Hair follicular keratinocyte (primary cell): ENCODE measurements around a stretch of chr1.

DNA sequence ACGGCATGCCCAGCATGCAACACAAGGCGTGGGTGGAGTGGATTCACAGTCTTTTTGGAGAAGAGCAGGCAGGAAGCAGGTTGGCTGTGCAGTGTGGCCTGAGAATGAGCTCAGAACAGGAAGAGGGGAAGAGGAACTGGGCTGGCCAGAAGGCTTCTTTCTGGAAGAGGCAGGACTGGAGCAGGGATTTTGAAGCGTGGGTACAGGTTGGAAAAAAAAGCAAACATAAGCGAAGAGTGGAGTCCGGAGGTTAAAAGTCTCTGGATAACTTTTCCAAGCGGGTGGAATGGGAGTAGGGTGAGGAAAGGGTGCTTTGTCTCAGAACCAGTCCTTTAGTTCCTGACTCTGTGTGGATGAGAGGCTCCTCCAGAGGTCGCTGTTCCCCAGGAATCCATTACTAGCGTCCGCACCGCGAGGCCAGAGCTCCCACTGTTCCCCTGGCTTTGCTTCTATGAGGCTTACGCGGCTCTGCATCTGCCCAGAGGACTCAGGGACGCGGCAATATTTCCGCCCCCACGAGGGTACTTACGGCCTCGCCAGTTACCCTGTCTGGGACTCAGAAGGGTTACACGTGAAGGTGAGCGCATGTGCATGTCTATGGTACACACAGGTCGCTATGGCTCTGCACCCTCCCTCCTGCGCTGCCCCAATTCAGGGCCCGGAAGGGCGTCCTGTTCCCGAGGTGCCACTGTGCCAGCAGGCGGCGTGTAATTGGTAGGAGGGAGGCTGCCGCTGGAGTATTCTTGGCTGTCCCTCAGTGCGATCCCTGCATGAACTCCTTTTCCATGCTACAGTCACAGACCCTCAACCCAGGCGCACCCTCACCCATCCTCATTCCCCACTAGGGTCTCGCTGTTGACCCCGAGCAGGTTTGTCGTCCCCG, 5.4 kb upstream of the FOXD2 start:
- RAMPAGE, long total RNA = no peak

GRCh38 chr1:47569740-47570174, 131.9 kb downstream of the FOXD2 start:
- RAMPAGE, long total RNA = no peak

GRCh38 chr1:47705645-47706285, 267.9 kb downstream of the FOXD2 start:
- RAMPAGE, long total RNA = no peak

- RAMPAGE, long total RNA = no peak
Measured at GRCh38 chr1:48049715-48050256, 52.6 kb upstream of the TRABD2B start.

- RAMPAGE, long total RNA = no peak
Measured at GRCh38 chr1:48494050-48494909, 22.3 kb upstream of the SPATA6 start.

DNA sequence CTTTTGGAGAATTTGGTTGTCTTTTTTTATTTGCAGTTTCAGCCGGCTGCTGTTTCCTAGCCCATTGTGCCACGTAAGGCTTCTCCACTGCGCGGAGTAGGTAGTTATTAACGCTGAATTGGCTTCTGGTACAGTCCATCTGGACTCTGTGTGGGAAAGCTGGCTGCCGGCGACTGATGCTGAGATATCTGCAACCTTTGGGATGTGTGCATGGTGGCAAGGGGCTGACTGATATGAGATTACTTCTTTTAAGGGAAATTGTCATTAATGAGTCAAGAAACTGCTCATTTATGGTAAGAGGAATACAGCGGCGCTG, 2.7 kb upstream of the ELAVL4 start:
- RAMPAGE, long total RNA = no peak

DNA sequence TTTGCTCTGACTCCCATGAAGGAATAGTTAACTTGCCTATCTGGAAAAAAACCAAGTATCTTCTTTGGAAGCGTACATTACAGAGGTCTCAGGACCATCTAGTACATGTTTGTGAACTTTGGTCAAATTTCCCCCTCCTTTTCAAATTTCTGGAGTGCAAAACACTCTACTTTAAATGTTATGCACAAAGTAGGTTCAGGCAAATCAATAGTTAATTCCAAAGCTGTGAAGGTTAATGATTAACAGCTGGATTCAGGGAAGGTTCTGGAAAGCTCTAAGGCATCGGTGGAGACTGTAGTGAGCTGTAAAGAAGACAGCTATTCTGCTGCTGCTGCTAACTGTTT, 70.9 kb downstream of the ELAVL4 start:
- RAMPAGE, long total RNA = no peak

DNA sequence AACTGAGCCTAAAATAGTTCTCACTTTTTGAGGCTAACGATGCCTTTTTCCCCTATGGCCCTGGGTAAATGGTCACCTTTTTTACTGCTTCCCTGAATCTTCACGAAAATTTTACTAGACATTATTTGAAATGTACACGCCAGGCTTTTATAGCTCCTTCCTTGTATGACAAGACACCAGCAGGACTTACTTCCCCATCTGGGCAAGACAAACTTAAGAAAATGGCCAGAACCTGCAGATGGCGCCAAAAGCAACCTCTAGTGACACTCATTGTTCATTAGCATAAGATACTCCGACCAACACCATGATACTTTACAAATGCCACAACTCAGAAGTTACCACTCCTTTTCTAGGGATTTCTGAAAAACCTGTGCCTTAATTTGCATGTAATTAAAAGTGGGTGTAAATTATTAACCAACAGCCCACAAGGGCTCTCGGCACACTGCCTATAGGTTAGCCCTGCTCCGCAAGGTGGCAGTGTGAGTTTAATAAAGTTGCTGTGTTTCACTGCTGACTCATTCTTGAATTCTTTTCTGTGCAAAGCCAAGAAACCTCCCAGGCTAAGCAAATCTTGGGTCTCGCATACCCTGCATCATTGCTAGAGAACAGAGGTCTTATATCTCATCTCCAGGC, 86.6 kb downstream of the FAF1 start:
- RAMPAGE, long total RNA = no peak

GRCh38 chr1:50960492-50960640, 299 bp upstream of the FAF1 start:
- RAMPAGE, long total RNA = no peak

DNA sequence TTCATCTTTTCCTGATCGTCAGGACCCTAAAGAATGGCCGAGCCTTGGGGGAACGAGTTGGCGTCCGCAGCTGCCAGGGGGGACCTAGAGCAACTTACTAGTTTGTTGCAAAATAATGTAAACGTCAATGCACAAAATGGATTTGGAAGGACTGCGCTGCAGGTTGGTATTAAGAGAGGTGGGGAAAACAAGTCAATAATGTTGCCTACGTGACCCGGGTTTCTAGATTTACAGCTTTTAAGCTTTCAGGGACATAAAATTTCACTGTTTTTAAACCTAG, 231 bp downstream of the CDKN2C start:
- RAMPAGE, long total RNA = no peak

DNA sequence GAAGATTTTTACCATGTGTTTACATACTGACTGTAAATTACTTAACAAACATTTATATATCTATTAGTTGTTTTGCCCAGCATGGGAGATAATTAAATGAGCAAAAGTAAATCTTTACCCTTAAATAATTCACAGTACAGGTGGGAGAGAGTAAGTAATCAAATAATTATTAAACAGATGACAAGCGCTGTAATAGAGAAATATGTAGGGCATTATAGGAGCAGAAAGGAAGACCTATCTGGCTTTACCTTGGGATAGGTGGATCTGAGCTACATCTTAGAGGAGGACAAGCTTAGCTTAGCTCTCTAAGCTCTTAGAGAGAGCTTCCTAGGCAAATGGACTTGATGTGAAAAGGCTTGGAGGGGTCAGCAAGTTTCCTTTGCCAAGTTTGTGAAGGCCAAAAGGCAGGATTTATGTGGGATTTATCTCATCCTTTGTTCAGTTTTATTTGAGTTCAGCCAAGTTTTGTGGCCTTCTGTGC, 26.2 kb upstream of the RNF11 start:
- RAMPAGE, long total RNA = no peak

DNA sequence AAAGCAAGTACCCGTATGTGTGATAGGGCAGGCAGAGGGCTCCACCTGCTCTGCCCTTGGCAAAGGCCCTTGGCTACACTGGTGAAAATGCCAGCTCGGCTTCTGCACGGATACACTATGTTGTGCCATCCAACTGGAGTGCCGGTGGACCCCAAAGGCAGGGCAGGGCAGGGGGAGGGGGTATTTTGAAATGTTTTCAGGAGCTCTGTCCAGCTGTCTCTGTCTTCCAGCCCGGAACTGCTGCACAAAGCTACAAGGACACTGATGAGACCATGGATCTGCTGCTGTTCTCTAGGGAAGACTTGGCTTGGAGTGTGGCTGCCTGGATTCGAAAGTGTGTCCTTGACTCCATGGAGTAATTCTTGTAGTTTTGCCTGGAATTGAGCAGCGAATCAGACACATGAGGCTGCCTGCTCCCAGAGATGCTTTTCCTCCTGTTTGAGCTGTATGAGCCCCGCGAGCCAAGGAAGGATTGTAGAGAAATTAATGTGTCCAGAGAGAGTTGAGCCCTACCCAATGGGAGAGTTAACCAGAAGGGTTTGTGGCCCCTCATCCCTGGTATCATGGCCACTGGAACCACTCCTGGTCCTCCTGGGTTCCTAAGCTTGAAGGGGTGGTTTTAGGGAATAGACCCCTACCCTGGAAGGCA, 42.3 kb downstream of the TTC39A start:
- RAMPAGE, long total RNA = no peak

- RAMPAGE, long total RNA = no peak
Measured at GRCh38 chr1:51314840-51315412, 15.4 kb downstream of the TTC39A start.

DNA sequence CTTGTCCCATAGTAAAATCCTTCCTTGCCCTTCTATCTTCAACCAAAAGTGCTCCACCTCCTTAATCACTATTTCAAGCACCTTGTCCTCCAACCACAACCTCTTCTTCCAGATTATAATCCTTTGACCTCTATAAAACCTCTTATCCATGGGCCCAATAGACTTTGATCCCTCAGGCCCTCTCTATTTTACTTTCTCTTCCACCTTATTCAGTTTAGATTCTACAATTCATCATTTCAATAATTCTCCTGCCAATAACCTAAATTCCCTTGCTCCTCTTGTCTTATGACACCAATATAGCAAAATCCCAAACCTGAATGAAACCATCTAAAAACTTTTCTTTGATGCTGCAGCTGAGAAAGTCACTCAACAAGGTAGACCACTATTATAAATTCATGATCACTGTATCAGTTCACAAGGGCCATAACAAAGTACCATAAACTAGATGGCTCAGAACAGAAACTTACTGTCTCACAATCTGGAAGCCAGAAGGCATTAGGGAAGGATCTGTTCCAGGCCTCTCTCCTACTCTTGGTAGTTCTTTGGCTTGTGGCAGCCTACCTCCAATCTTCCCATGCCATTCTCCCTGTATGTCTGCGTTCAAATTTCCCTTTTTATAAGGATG, 24.8 kb downstream of the EPS15 start:
- RAMPAGE, long total RNA = no peak

DNA sequence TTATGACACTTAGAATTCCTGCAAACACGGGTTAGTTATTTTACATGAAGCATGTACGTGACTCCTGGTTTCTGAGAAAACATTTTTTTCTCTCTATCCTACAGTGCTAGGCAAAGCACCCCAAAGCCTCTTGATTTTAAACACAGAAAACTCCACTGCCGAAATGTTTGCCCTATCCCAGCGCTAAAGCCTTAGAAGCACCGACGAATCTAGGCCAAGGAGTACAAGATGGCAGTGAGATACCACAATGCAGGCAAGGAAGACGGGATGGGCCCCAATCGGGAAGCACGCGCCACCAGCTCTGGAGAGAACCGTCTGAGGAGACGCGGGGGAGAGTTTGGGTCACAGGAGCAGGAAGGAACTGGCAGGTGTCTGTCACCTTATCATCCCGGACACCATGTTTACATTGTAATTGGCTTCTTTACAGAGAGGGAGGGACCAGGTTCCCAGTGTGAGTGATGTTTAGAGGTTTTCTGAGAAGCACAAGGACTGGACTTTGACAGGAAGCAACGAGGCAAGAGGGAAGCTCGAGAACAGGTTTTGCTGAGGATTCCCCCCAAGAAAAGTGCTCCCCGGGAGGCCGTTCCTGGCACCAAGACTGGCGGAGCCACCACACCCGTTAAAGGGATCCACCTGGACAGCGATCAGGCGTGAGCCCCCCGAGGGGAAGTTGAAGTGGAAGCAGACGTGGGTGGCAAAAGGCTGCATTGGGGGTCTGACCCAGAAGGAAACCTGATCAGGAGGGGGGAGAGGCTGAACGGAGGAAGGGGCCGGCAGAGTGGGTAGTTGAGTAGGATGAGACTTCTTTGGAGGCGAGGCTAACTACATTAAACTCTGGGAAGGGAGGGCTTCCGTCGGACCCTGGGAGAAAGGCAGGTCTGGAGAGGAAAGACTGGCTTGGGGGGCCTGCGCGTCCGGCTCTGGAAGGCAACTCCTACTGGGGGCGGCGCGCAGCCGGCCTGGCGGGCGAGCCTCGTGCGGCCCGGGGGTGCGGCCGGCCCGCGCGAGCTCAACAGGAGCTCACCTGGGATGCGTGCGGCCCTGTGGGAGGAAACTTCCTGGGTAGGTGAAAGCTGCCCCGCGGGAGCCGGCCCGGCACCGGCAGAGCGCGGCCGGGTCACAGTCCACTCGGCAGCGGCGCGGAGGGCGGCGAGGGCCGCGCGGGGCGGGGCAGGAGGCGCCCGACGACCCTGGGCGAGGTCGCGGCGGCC, 864 bp downstream of the EPS15 start:
- RAMPAGE, long total RNA = no peak

DNA sequence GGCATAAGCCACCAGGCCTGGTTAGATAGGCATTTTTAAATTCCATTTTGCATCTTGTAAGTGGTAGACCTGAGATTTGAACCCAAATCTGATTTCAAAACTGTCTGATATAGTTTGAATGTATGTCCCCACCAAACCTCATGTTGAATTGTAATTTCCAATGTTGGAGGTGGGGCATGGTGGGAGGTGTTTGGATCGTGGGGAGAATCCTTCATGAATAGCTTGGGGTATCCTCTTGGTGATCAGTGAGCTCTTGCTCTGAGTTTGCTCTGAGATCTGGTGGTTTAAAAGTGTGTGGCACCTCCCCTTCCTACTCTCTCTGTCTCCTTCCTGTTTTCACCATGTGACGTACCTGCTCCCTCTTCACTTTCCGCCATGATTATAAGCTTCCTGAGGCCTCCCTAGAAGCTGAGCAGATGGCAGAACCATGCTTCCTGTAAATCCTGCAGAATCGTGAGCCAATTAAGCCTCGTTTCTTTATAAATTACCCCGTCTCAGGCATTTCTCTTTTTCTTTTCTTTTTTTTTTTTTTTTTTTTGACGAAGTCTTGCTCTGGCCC, 40.0 kb upstream of the OSBPL9 start:
- RAMPAGE, long total RNA = no peak

DNA sequence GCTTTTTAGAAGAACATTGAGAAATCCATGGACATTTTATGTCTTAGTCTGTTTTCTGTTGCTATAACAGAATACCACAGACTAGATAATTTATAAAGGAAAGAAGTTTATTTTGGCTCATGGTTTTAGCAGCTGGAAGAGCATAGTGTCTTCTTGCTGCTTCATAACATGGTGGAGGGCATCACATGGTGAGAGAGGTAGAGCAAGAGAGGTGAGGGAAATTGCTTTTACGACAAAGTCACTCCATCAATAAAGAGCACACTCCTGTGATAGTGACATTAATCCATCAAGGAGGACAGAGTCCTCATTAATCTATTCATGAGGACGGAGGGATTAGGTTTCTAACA, 26.0 kb downstream of the OSBPL9 start:
- RAMPAGE, long total RNA = no peak

DNA sequence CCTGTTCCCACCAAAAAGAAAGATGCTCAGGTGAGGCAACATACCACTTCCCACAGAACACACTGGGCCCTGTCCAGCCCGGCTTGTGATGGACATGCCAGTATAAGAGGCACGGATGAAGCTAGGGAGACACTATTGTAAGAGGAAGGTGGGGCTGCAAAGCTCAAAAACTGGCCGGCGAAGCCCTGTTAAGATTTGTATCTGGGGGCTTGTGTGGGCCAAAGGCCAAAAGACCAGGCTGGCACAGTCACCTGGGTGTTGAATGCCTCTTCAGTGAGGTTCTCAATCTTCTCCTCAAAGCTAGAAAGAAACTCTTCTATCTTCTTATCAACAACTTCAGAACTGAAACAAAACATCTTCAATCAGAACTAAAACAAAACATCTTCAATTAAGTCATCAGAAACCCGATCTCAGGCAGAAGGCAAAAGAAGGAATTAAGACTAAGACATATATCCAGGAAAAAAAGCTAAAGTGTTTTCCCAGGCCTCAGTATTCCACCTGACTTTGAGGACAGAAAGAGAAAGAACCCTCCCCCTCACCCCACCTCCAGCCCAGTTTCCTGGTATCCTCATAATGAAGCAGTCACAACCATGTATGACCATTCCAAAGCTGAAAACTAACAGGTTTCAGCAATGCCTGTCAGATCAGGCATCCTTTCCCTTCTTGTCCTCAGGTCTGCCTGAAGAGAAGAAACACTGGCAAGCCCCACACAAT, 87.7 kb downstream of the NRDC start:
- RAMPAGE, long total RNA = no peak

DNA sequence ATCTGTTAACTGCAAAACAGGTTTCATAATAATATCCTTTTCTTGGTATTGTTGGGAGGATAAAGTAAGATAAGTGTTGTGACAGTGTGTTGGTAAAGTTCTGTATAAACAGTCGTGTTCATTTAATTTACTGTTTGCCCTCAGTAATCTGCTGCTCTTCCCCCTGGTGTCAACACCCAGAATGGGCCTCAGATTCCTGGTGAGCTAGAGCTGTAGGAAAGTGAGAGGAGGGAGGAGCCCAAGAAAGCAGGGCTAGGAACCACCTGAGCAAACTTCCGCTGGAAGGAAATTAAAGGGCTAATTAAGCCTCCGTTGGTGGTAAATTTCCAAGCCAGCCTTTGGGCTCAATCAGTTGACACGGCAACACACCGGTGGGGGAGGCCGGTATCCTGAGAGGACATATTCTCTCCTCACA, 33.0 kb downstream of the RAB3B start:
- RAMPAGE, long total RNA = no peak

- RAMPAGE, long total RNA = no peak
Measured at GRCh38 chr1:52139842-52140301, 2.0 kb upstream of the ZFYVE9 start.